Peritoneum (tissue), 1 donor: ENCODE measurements around a stretch of chr18.

GRCh38 chr18:6810535-6810935, 81.0 kb downstream of the ARHGAP28 start:
- PRO-cap = no peak

- PRO-cap = no peak
Measured at GRCh38 chr18:7561928-7562505, 5.1 kb upstream of the PTPRM start.

DNA sequence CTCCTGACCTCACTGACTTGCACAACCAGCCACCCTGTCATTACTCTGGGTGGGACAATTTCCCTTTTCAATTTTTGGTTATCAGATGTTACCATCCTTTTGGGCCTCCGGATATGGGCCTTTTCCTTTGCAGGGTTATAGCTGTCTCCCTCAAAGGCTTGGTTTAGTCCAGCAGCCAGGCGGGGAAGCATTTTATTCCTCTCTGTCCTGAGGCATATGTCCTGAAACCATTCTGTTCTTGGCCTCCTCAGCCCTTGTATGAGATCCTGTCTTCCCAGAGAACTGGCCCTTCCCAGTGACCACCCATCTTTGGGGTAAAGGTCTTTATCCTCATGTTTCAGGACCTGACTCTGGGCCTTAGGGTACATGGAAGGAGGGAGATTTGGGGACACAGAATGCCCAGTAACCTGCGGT, 60.1 kb downstream of the PTPRM start:
- PRO-cap = no peak

- PRO-cap = no peak
Measured at GRCh38 chr18:7955007-7955552, 388.0 kb downstream of the PTPRM start.

GRCh38 chr18:7967460-7967912, 400.4 kb downstream of the PTPRM start:
- PRO-cap = no peak

DNA sequence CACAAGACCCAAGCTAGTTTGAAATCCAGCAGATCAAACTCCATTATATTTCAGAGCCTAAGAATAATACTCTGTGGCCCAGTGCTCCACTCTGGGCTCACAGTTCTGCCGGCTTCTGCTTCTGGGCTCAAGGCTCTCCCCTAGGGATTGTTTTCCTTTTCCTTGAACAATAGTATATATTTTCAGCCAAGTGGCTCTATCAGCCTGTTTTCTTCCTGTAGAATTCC, 467.4 kb downstream of the PTPRM start:
- PRO-cap = no peak

GRCh38 chr18:8113499-8113901, 495.7 kb upstream of the RAB12 start:
- PRO-cap = no peak

DNA sequence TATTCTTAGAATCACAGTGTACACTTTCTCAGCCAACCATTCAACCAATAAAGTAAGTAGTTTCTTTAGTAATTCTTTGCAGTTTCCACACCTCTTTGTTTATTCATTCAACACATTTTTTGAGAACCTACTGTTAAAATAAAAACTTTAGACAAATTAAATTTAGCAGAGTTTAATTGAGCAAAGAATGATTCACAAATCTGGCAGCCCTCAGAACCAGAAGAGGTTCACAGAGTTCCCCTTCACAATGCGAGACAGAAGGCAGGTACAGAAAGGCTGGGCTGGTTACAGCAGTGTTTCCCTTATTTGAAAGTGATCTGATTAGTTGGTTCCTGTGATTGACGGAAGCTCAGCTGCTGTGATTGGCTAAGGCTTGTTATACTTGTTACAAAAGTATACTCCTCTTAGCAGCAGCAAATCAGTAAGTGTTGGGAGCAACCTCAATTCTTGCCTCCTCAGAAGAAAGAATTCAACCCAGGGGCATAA, 432.0 kb upstream of the RAB12 start:
- PRO-cap = no peak

- PRO-cap = no peak
Measured at GRCh38 chr18:8303039-8303819, 306.0 kb upstream of the RAB12 start.

DNA sequence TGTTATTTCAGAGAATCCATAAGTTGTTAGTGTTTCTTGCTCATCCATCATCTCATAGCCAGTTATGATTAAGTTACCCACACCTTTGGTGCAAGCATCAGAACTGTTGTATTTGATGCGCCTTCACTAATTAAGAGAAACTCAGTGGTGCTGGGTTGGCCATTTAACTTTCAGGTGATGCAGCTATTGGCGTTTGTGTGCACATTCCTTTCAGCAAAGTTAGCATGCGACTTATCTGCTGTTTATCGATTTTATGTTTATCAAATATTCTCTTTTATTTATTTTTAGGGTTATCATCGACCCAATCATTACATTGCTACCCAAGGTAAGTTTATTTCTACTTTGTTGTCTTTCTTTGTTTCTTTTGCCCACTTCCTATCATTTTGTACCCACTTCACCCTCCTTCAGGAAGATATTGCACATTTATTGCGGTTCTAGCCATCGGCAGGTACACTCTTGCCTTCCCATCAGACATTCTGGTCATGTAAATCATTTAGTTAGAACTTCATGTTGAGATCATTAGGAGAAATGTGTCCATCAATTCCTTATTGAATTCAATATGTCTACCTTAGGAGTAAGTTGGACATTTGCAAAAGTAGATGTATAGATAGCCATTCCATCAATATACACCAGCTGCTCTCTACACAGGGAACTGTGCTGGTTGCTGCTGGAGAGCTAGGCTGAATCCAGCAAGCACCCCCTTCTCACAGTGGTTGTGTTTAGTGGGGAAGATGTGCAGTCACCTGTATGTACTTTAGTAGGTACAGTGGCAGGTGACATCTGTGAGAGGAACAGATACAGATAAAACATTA, 290.1 kb upstream of the RAB12 start:
- PRO-cap = no peak

- PRO-cap = no peak
Measured at GRCh38 chr18:8607764-8608193, 1.5 kb upstream of the RAB12 start.

GRCh38 chr18:8610980-8611908, 2.0 kb downstream of the RAB12 start:
- PRO-cap = no peak

GRCh38 chr18:8717238-8717616, 11.9 kb downstream of the MTCL1 start:
- PRO-cap = no peak

DNA sequence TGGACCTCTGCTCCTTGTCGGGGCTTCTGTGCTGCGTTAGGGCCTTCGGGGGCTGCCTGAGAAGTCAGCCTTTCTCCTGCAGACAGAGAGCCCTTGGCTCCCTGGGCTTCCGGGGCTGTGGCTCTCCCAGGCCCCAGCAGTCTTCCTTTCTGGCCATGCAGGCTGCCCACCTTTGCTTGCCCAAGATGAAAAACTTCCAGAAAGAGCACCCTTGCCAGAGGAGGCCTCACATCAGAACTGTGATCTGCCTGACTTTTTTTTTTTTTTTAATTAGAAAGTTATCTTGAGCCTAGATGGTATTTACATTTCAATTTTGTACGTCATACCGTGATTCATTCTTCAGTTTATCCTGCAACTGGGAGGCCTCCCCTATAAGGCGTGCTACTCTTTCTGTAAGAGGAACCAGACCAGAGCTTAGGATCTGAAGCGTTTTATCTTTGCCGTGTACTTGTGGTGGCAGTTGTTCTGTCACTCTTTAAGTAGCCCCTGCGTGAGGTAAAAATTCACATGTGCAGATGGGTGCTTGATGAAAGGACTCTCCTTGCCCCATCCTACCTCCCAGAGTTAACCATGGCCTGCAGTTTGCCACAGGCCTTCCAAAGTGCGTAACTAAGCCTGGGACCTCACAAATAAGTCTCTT, 95.8 kb downstream of the MTCL1 start:
- PRO-cap = no peak

GRCh38 chr18:8948521-8949062, 153.9 kb upstream of the NDUFV2 start:
- PRO-cap = no peak

- PRO-cap = no peak
Measured at GRCh38 chr18:9118311-9118875, 15.9 kb downstream of the NDUFV2 start.

- PRO-cap = bidirectional peak, plus-strand start at chr18:9475548, minus-strand start at chr18:9475217
Measured at GRCh38 chr18:9474463-9475329, 617 bp upstream of the RALBP1 start.

GRCh38 chr18:9592567-9592924, 21.8 kb downstream of the PPP4R1 start:
- PRO-cap = no peak

DNA sequence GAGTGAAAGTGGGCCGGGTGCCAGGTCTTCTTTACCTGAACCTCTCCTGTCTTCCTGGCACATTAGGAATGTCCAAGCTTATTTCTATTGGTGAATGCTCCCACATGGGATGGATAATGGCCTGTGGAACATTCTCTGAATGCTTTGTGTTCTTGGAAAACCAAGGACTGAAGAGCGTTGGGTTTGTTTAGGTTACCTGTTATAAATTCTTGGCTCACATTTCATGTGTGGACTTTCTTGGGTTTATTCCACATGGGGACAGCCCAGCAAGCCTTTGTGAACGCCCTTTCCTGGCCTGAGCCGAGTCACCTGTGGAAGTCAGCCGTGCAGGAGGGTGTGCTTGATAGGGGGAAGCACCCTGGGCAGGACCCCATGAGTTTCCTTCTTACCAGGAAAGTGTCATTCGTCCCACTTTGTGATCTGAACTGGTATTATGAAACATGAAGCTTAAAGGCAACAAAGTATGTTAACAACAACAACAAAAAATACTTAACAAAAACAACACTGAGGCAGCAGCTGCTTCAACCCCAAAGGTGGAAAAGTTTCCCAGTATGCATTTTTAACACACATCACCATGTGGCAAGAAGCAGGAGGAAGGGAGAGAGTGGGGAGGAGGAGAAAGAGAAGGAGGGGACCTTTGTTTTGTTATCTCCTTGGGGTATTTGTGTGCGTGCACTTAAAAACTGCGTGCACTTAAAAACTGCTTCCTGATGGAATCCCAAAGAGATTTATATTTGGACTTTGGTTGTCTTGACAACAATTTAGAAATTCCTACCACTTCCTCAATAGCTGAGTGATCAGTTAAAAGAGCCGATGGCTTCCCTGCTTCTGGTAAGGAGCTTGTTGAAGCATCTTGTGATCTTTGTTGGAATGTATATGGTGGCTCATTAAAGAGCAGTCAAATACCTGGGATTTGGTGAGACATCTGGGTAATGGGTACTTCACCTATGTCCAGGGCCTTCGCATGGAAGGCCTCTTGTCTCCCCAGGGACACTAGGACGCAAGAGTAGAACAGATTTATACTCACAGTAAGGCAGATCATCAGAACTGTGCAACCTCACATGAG, 4.3 kb downstream of the RAB31 start:
- PRO-cap = no peak

- PRO-cap = no peak
Measured at GRCh38 chr18:9730559-9731103, 22.5 kb downstream of the RAB31 start.